Measurements from ENCODE around the genes LCN15, AJM1, MAMDC4 and LCN12.

DNA sequence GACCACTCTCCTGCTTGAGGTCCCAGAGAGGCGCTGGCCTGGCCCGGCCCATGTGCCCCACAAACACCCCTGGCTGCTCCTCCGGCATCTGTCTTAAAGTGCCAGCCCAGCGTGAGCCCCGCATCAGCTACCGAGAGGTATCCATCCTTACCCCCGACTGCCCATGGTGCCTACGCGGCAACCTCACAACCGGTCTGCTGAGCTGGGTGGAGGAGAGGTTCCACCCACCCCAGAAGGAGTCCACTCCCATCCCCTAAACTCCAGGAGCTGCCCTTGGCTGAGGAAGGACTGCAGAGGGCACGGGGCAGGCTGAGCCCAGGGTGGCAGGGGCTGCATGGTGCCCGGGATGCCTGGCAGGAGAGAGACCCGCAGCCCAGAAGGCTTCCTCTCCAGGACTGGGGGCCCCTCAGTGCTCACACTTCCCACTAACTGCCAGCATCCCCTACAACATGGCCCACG lies 15.7 kb upstream of the EGFL7 start:
- PRO-cap = no peak

GRCh38 chr9:136656744-136657555 lies 5.8 kb upstream of the EGFL7 start:
- PRO-cap = unidirectional peak, minus-strand start at chr9:136657035

DNA sequence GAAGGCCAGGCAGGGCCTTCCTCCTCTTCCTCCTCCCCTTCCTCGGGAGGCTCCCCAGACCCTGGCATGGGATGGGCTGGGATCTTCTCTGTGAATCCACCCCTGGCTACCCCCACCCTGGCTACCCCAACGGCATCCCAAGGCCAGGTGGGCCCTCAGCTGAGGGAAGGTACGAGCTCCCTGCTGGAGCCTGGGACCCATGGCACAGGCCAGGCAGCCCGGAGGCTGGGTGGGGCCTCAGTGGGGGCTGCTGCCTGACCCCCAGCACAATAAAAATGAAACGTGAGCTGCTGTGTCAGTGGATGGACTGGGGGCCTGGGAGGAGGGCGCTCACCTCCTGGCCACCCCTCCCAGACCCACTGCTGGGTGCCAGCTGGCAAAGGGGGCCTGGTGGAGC lies 9.7 kb downstream of the EGFL7 start:
- PRO-cap = bidirectional peak, plus-strand start at position 301 of the sequence, minus-strand start at position 277 of the sequence

DNA sequence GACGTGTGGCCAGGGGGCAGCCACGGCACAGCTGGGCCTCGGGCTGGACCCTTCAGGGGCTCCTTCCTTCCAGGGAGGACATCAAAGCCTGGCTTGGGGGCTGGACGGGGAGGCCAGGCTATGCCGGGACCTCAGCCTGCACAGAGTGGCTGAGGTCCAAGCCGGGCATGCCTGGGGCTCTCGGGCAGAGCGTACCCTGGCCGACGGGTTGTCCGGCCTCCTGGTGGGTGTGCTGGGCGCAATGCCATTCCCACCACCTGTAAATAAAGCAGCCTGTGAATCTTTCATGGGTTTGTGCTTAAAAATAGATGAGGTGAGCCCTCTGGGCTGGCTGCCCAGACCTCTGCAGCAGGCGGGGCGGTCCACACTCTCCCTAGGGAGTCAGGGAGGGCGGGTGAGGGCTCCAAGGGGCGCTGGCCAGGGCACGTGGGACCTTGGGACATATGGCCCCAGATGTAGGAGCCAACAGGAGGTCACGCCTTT lies 3.5 kb upstream of the AGPAT2 start:
- PRO-cap = no peak

DNA sequence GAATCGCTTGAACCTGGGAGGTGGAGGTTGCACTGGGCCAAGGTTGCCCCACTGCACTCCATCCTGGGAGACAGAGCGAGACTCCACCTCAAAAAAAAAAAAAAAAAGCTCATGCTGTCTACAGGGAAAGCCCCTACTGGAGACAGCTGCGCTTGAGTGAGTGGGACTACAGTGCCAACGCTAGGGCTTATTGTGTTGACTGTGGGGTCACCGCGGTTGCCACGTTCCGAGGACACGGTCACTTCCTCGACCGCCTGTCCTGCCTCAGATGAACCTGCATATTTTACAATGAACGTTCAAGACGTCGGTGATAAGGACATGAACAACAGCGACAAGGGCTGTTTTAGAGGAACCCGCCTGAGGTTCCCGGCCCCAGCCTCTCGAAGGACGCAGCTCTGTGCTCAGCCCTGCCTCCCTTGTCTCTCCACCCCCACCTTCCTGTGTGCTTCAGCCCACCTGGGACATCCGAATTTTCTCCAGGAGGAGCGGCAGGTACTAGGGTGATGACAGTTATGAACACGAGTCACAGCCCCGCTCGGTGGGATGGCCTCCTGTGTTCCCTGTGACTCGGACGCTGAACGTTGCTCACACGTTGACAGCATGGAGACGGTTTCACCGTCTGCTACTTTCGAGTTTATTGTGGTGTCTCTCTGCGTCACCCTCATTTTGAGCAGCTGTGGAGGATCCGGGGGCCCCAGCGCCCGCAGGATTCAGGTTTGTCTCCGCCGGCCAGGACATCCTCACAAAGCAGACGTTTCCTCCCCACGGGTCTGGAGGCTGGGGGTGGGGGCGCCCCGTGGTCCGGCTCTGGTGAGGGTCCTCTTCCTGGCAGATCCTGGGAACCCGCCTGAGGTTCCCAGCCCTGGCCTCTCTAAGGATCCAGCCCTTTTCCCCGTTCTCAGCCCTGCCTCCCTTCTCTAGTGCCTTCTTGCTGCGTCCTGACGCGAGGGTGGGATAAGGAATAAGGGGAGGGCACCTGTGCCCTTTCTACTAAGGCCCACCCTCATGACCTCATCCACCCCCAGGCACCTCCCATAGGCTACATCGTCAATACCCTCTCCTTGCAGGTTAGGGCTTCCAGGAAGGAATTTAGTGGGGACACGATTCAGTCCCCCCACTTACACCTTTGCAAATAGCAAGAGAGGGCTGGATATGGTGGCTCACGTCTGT lies 11.1 kb upstream of the DIPK1B start:
- PRO-cap = no peak

- PRO-cap = unidirectional peak, plus-strand start at chr9:136716151
These were observed 3.4 kb downstream of the DIPK1B start for GRCh38 chr9:136715691-136716324.

GRCh38 chr9:136720516-136721636 lies 8.5 kb downstream of the DIPK1B start:
- PRO-cap = no peak

DNA sequence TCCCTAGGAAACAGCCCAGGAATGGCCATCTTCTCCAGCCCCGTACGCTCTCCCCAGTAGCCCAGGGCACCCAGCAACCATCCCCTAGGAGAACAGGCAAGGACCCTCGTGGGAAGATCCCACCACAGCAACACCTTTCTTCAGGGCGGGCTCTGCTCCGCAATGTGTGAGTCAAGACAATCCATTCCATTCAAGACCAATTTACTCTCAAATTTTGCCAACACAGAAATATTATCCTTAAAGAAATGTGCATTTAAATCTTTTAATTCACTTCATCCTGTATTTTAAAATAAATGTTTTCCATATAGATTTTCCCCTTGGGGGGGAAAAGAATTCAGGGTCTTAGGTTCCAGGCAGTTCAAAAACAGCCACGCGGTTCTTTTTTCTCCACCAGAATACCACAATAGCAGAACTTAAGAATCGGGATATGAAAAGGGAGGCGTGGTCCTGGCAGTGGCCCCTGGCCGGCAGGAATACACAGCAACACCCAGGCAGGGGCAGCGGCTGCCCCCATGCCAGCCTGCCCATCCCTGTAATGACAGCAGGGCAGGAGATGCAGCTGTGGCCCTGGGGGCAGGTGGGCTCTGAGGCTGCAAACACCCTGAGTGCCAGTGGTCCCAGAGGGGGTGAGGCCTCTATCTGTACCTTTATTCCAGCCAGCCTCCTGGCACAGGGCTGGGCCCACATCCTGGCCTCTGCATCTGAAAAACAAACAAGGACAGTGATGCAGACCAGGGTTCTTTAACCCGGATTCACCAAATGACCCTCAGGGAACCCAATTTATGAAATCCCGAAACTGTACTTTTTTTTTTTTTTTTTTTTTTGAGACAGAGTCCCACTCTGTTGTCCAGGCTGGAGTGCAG lies 12.3 kb downstream of the DIPK1B start:
- PRO-cap = no peak

DNA sequence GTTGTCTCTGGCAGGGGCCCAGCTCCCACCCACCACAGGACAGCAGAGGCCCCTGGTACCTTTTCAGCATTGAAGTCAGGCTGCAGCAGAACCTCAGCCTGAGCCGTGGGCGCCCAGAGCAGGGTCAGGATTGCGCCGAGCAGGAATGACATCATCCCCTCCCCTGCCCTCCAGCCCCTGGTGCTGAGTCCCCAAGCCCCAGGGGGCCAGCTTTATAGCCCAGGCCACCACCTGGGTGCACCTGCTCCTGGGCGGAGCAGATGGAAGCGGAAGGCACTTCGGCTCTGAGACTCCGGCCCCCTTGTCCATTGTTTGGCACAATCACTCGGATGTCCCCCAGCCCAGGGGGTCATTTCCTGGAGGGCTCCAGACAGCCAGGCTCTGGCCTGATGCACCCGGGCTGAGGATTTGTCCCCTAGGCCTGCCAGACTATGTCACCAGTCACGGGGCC lies at the start of gene LCN15:
LCN15 (minus strand) TSS at position 185 of the 451 bp plus-strand sequence.
- PRO-cap = no peak

GRCh38 chr9:136766269-136767254 lies 2.2 kb upstream of the LCN15 start:
- PRO-cap = no peak

GRCh38 chr9:136802966-136803649 lies 4.6 kb upstream of the RABL6 start:
- PRO-cap = no peak

- PRO-cap = no peak
These were observed at the start of gene AJM1 for GRCh38 chr9:136842163-136842653. TSS of gene AJM1 (plus strand) at chr9:136842478.

DNA sequence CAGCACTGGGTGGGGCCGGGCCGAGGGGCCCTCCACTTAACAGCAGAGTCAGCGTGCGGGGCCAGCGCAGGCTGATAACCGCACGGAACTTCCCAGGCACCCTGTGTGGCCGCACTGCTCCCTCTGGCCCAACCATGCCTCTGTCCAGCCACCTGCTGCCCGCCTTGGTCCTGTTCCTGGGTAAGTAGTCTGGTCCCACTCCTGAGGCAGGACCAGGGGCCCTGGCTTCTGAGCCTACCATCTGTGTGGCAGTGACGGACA lies at the start of gene MAMDC4:
MAMDC4 (plus strand) TSS at position 64 of the 261 bp plus-strand sequence.
- PRO-cap = no peak

DNA sequence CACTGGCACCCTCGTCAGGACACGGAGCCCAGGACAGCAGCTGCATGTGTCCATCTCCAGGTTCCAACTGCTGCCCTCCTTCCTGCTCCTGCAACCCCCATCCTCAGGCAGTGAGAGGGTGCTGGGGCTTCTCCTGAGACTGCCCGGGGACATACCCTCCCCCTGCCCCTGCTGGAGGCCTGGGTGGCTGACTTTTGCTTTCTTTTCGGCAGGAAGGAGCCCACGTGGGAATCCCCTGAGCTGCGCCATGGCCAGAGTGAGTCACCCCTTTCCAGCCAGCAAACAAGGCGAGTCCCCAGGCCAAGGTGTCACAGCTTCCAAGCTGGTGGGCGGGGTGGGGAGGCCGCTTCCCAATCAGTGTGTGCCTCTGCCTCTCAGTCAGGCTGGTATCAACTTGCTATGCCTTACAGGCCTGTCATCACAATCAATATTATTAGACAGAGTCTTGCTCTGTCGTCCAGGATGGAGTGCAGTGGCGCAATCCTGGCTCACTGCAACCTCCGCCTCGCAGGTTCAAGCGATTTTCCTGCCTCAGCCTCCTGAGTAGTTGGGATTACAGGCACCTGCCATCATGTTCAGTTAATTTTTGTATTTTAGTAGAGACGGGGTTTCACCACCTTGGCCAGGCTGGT lies 3.7 kb upstream of the TRAF2 start:
- PRO-cap = no peak

GRCh38 chr9:136921591-136922323 lies 22.8 kb downstream of the FBXW5 start:
- PRO-cap = no peak

GRCh38 chr9:136927894-136928273 lies 16.7 kb downstream of the FBXW5 start:
- PRO-cap = no peak

GRCh38 chr9:136928515-136929371 lies 15.8 kb downstream of the FBXW5 start:
- PRO-cap = no peak

DNA sequence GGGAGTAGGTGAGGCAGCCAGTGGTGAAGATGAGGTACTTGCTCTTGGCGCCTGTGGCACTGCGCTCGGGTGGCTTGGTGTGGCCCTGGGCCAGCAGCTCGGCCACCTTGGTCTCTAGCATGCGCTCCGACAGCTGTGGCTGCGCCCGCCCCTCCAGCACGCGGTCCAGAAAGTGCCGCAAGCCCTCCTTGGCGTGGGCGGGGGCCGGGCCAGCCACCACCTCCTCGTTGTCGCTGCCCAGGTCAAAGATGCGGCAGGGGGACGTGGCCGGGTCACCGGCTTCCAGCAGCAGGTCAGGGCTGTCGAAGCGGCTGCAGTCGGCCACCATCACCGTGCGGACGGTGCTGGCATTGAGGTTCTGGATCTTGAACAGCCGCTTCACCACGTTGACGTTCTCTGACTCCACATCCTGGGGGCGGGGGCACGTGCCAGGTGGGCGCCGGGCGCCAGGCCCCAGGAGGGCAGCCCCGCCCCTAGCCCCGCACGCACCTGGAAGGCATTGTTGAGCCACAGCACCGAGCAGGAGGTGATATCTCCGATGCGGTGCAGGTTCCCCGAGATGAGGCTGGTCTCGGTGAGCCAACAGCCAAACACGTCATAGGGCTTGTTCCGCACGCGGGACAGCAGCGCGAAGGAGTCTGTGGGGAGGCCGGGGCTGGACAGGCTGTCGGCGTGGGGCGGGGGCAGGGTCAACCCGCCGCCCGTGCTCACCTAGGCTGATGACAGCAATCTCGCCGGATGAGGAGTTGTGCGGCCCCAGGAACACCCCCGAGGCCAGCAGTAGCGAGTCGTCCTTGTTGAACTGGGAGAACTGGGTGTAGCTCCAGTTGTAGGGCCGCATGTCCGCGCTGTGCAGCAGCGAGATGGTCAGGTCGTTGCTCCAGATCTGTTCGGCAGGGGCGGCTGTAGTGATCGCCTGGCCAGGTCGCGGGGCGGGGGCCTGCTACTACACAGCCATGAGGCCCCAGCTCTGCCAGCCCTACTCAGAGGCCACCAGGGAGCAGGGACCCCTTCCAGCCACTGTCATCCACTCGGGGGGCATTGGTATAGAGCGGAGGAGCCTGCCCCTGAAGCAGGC lies 2.1 kb downstream of the FBXW5 start:
- PRO-cap = no peak

DNA sequence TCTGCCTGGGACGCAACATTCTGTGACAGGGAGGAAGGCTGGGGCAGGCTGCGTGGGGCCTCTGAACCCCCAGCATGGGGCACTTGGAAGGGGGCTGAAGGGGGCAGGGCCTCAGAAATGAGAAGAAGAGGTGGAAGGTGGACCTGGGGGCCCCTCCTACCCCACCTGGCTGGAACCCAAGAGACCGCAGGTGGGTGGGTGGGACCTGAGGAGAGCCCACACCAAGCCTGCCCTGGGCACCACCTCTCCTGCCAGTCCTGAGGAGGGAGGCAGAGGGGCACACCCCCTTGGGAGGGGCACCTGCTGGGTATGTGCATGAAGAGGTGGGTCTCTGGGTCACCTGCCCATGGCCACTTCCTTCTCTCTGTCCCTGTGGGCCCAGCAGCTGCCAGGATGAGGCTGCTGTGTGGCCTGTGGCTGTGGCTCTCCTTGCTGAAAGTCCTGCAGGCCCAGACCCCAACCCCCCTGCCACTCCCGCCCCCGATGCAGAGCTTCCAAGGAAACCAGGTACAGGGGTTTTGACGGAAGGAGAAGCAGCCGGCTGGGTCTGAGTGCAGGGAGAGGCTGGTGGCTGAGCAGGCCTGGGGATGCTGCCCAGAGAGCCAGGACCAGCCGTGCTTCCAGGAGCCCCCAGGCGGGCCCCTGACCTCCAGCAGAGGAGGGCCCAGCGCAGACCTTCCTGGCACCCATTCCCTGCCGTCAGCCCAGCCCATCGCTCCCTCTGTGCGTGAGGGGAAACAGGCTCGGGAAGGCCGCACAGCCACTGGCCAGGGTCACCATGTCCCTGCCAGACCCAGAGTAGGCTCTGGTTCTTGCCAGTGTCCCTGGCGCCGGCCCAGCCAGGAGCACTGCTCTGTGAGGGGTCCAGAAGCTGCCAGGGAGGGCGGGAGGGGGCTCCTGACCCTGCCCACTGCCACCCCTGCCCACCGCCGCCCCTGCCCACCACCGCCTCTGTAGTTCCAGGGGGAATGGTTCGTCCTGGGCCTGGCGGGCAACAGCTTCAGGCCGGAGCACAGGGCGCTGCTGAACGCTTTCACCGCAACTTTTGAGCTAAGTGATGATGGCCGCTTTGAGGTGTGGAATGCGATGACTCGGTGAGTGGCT lies at the start of gene LCN12:
LCN12 (plus strand) TSS at position 339 of the 1,104 bp plus-strand sequence.
- PRO-cap = no peak

DNA sequence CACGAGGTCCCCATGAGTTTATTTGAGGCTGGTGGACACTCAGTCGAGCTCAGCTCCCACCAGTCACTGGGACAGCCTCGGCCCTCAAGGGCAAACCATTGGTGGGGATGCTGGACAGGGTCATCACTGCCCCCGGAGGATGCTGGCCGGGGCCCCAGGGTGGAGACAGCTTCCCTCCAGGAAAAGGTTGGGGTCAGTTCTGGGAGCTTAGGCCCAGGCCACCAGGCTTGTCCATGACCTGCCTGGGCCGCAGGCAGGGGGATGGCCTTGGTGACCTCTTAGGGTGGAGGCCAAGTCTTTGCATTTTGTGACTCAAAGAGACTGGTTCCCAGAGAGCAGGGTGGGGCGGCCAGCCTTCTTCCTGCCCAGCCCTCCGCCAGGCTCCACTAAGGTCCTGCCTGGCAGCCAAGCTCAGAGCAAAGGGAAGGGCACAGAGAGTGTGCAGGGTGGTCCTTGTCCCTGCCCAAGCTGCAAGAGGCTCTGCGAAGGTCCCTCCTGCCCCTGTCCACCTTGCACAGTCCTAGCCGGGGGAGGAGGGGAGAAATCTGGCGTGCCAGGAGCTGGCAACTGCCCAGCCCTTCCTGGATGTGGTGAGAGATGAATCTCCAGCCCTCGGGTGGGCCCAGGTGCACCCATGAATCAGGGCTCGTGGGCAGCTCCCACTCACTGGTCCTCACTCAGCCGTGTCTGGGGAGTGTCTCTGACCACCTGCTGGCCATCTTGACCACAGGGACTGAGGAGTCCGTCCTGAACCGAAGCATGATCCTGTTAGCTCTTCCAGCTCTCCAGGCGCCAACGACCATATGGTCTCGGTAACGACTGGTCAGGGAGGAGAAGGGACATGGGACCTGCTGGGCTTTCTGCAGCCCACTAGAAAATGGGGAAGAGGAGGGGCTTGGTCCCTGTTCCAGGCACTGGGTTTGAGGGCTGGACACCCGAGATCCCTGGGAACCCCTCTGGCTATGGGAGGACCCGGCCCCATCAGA lies 2.3 kb upstream of the PTGDS start:
- PRO-cap = unidirectional peak, plus-strand start at position 414 of the sequence